Epithelial cell of prostate (primary cell): ENCODE results near the genes THRB and TOP2B.

GRCh38 chr3:20232973-20233172 is 46.9 kb upstream of the SGO1 start:
- RRBS: no CpG with 5 or more reads among the region's 1 CpG

GRCh38 chr3:23740296-23741004 is 65.3 kb upstream of the UBE2E1 start:
- RRBS: no CpG with 5 or more reads among the region's 3 CpGs

DNA sequence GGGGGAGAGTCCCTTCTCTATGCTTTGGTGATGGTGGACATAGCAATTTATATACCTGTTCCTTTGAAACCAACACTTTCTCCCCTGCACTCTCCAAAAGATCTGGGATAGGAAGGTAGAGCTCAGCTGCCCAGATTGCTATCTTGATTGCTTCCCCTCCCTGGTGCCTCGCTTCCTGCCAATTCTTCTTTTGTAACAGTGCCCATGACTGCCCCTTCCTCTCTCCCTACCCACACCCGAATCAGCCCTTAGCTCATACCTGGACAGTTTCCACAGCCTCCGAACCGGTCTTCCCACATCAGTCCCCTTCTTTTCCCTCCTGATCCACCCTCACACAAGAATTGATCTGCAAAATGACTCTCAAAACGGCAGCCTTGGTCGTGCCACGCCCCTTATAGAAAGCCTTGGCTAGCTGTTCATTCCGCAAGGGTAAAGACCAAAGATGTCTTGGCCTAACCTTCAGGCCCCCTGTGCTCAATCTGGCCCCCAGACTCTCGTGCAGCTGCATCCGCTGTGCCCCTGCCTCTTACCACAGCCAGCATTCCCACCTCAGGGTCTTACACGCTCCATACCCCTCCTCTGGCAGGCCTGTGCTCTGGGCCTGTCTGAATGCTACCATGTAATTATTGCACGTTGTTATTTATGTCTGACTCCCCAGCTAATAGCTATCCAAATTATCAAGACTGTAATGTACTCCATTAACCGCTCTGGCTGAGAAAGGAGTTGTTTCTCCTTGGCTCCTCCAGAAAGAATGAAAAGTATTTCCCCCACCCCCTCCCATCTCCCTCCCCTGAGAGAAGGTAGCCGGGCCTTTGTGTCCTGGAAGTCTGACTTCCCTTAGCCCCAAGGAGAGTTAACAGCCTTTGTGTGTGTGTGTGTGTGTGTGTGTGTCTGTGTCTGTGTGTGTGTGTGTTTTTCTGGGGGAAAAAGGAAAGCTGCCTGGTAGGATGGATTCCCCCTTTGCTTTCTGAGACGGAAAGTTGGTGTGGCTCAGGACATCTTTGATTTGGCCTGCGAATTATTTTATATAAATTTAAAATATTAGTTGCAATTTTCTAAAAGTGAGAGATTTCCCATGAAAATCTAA is 54.6 kb upstream of the UBE2E1 start:
- RRBS: no CpG with 5 or more reads among the region's 16 CpGs

GRCh38 chr3:23927631-23928058 is 10.7 kb downstream of the RPL15 start:
- RRBS: no CpG with 5 or more reads among the region's 3 CpGs

DNA sequence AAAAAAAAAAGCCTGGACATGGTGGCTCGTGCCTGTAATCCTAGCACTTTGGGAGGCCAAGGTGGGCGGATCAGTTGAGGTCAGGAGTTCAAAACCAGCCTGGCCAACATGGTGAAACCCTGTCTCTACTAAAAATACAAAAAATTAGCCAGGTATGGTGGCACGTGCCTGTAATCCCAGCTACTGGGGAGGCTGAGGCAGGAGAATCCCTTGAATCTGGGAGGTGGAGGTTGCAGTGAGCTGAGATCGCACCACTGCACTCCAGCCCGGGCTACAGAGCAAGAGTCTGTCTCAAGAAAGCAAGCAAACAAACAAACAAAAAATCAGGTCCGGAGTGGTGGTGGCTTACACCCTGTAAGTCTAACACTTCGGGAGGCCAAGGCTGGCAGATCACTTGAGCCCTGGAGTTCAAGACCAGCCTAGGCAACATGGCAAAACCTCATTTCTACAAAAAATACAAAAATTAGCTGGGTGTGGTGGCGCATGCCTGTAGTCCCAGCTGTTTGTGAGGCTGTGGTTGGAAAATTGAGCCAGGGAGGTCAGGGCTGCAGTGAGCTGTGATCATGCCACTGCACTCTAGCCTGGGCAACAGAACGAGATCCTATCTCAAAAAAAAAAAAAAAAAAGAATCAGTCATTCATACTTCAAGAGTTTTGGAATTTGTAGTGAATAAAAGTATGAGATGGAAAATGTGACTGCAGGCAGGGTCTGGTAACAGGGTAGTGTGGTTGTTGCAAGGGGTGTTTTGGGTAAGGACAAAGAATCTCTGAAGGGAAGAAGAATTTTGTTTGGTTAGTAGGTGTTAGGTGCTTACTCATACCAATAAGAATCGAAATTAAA is 13.8 kb downstream of the NR1D2 start:
- RRBS: no CpG with 5 or more reads among the region's 10 CpGs

DNA sequence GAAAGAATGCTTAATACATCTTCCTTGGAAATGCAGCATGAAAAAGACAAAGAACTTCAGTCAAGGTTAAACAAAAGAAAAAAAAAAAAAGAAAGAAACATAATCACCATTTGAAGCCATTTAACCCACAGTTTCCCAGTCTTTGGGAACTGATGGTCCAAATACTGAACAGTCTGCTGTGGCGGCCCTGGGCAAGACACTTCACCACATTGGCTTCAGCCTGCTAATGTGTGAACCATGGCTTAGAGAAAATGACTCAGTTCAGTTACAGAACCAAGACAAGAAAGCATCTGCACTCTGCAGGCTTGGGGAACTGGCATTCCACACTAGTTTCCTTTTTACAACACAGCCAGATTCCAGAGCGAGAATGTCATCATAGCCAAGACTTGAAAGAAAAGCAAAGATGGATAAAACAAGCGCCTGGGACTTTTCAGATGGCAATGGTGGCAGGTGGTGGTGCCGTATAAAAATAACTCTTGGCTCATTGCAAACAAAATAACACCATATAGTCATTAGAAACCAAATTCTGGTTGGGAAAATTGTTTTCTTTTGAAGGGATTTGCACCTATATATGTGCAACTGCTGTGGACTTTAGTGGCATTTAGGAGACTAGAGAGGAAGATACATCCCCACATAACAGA is 273.8 kb downstream of the THRB start:
- RRBS: no CpG with 5 or more reads among the region's 4 CpGs

DNA sequence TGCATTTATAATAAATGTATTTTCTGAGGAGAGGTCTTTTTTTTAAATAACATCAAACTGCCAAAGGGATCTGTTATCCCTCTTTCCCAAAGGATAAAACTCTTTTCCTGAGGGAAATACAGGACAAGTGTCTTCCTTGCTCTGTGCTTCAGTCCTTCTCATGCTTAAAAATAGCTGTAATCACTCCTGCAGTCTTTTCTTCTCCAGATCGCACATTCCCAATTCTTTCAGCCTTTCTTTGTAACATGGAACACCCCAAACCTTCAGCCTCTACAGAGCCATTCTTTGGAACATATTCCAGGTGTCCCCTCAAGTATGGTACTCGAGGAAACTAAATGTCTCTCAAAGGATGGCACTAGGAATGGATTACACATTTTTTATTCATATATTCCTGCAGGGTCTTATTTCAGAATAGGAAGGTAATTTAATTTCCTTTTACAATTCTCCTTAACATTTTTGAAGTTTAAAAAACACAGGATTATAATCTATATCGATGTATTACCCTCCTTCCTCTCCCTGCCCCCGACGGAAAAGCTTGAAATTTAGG is 180.1 kb downstream of the THRB start:
- RRBS: no CpG with 5 or more reads among the region's 5 CpGs

- RRBS: no CpG with 5 or more reads among the region's 1 CpG
Measured at GRCh38 chr3:24450589-24451099, 44.0 kb downstream of the THRB start.

- RRBS: no CpG with 5 or more reads among the region's 18 CpGs
Measured at GRCh38 chr3:24493694-24494192, 907 bp downstream of the THRB start.

DNA sequence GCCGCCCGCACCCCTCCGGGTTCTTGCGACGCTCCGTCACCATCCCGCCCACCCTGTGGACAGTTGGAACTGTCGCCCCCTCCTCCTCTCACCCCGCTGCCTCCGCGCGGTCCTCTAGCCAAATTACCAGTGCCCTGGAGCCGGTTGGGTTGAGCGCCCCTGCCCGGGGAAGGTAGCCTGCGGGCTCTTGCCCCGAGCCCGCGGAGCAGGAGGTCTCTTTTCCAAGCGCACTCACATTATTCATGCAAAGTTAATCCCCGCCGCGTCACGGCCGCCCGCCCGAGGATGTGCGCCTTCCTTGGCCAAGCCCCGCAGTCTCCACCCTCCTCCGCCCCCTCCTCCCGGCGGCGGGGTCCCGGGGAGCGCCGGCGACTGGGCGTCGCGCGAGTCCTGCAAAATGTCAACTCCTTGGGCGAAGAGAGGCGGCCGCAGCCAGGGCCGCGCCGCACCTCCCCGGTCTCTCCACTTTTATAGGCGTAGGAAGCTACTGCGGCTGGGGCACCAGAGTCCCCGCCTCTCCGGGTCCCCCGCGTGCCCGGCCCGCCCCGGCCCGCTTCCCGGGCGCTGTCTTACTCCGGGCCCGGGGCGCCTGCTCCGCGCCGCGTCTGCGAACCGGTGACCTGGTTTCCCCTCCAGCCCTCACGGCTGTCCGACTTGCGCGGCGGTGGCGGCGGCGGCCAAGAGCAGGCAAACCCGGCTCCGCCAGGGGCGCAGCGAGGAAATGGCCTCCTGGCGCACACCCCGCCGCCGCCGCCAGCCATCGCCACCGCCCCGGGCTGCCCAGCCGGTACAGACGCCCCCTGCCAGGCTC is at the start of gene THRB:
Gene THRB (minus strand): TSS at position 291 of the 811 bp plus-strand sequence.
- RRBS: under 1% methylated on average over 31 of the region's 91 CpGs

DNA sequence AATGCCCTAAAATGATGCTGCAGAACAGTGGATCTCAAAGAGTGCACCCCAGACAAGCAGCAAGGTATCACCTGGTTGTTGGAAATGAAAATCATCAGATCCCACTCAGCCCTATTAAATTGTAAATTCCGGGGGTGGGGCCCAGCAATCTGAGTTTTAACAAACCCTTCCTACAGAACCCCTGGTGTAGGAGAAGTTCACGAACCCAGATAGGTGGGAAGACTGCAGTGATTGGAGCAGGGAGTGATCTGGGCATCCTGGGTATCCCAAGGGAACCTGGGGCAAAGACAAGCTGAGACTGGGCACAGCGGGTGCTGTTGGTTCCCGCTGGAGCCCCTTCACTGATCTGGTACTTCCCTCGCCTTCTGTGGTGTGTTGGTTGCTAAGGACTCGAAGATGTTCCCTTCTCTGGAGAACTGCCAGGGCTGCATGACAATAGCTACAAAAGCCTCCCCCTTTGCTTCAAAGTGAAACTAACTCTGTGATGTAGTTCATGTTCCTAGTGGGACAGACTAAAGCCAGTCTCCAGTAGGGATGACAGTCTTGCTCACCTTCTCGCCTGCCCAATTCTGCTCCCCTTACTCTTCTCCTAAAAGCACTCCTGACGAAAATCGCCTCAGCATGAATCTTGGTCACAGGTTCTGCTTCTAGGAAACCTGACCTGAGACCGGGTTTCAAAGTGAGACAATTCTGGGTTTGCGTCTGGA is 24.5 kb upstream of the THRB start:
- RRBS: no CpG with 5 or more reads among the region's 11 CpGs

DNA sequence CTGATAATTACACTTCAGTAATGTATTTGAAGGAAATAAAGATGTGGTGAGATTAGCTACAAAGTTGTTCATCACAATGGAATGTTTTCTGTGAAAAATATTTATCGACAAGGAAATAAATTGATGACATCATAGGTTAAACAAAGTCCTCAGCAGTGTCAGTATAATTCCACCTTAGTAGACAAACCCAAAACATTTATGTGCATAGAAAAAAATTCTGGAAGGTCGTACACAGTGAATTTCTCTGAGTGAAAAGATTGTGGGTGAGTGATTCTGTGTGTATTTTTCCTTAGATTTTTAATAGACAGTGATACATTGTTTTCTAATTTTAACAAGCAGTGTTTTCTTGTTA is 30.0 kb downstream of the RARB start:
- RRBS: no CpG with 5 or more reads among the region's 2 CpGs

DNA sequence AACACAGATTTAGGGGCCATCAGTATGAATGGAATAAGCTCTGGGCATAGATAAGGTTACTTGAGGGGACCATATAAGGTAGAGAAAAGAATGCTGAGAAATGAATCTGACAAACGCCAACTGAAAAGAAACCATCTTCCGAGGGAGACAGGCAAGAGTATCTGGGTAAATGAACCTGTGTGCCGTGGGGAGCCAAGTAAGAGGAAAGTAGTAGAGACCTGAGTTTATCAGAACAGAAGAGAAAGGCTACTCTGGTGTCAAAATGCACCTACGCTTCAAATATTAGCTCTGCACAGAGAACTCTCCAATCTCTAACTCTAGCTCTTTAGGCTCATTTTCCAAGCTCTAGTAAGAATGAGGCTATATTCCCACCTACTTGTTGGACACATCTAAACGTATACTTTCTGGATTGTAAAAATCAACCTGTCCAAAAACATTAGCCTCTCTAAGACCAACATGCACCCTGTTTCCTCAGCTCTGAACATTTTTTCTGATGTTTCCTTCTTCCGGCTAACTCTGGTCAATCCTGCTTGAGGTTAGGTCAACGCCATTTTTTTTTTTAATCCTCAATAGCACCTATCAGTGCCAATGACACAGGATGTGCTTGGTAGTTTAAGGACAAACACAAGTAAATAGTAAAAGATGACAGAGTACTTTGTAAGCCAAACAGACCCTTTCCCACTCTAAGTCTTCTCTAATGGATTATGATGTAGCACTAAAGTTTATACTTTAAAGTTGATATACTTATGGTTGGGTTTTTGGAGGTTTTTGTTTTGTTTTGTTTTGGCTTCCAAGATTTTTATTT is 53.4 kb downstream of the TOP2B start:
- RRBS: no CpG with 5 or more reads among the region's 7 CpGs

GRCh38 chr3:25620505-25620926 is 44.2 kb downstream of the TOP2B start:
- RRBS: no CpG with 5 or more reads among the region's 4 CpGs

GRCh38 chr3:25664485-25665001 is at the start of gene TOP2B:
TOP2B (minus strand) TSS chr3:25664907.
- RRBS: 1% methylated on average over 45 of the region's 69 CpGs

GRCh38 chr3:25729606-25730376 is 53.5 kb downstream of the NGLY1 start:
- RRBS: no CpG with 5 or more reads among the region's 2 CpGs

- RRBS: no CpG with 5 or more reads among the region's 1 CpG
Measured at GRCh38 chr3:26084690-26084996, 294.8 kb downstream of the OXSM start.

- RRBS: no CpG with 5 or more reads among the region's 2 CpGs
Measured at GRCh38 chr3:26106076-26106593, 316.2 kb downstream of the OXSM start.